Rectum (tissue), 1 donor: ENCODE data around the genes CIB2, CHRNB4 and MORF4L1.

- PRO-cap = unidirectional peak, plus-strand start at chr15:78018649
Measured at GRCh38 chr15:78018341-78018841, 59.1 kb downstream of the TBC1D2B start.

GRCh38 chr15:78046845-78047857, 30.4 kb downstream of the TBC1D2B start:
- PRO-cap = no peak

DNA sequence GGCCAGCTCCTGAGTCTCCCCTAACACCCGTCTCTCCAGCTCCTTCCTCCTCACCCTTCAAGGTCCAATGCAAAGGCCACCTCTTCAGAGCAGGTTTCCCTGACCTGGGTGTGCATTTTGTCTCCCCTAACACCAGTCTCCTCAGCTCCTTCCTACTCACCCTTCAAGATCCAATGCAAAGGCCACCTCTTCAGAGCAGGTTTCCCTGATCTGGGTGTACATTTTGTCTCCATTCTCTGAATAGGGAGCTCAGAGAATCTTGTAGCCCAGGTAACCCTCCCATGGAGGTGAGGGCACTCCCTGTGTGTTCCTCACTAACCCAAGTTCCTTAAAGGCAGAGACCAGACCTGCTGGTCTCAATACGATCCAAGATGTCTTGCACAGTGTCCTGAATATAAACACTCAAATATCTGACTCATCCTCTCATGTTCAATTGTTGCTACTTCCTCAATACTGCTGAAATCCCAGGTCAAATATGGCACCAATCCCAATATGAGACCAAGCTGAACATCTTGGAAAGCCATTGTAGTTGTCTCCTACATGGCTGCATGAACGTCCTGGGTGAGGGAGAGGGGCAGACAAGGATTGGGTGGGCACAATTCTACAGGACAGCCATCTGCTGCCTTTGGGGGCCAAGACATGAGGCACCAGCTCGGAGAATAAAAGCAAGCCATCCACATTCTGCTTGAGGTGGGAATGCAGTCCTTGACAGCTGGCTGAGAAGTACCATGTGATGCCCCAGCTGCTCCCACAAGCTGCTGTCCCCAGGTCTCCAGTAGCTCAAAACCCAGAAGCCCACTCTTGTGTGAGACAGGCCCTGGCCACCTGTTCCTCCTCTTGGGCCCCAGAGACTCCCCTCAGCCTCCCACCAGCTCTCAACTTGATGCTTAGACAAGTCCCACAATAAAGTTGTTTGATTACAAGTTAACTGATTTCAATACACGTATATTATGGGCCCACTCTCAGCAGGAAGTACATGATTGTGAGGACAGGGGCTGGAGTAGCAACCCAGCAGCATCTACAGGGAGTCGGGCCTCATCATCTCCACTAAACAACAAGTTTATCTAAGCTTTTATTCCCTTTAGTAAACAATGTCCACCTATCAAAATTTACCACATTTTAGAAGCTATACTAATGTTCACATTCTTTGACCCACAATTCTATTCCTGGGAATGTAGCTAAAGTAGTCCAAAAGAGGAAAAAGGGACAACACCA, 18.2 kb downstream of the TBC1D2B start:
- PRO-cap = no peak

DNA sequence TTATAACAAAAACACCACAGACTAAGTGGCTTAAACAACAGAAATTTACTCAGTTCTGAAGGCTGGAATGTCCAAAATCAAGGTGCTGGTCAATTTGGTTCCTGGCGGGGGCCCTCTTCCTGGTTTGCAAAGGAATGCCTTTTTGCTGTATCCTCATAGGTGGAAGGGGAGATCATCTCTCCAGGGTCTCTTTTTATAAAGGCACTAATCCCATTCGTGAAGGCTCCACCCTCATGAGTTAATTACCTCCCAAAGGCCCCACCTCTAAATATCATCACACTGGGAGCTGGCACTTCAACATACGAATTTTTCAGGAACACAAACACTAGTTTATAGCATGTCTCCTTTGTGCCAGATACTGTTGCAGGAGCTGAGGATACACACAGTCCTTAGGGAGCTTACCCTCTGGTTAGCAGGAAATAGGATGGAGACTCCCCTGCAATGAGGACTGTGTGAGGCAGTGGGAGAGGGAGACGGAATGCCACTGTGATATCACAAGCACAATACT, 5.6 kb downstream of the TBC1D2B start:
- PRO-cap = unidirectional peak, plus-strand start at position 358 of the sequence

DNA sequence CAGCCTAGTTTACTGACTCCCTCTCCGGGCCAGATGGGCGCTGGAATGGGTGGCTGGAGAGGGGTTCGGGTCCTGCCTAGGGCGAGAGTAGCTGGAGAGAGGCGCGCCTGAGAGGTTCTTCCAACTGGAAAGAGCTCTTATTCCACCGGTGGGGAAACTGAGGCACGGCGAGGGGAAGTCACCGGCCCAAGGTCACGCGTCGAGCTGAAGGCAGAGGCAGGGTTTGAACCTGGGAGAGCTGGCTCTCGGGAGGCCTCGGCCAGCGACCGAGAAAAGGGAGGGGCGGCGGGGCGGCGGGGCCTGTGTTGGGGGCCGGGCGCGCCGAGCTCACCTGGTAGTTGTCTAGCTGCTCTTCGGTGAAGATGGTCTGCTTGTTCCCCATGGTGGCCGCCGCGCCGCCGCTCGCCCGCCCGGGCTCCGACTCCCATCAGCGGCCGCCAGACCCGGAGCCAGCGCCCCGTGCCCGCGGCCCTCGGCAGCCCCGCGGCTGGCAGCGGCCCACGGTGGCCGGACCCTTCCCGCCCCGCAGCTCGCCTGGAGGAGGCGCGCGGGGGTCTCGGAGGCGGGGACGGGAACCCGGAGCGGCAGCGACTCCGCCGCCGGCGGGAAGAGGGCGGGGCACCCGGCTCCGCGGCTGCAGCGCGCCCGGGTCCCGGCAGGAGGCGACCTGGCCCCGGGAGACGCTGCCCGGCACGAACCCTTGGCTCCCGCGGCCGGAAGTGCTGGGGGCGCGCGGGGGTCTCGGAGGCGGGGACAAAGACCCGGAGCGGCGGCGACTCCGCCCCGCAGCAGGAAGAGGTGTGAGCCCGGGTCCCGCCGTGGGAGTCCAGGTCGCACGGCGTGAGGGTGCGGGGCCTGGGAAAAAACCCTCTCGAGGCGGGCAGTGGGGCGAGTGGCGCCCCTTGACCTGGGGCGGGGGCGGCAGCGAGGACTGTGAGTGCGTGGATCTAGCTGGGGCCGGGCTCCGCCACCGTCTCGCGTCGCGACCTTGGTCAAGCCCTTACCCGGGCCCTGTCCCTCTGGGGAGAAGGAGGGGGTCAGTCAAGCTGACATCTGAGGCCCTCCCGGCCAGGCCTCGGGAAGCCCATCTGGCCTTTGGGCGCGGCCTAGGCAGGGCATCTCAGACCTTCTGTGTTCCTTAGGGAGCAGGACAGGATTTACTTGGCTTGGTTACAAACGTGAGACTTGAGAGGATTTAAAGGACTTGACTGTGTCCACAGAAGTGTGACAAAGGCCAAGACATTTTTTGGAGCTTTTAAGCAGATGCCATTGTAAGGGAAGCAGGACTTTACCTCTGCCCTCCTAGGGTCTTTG, at the start of gene CIB2:
Gene CIB2, minus strand, starts transcription at position 612 of the 1,314 bp plus-strand sequence.
- PRO-cap = unidirectional peak, plus-strand start at position 359 of the sequence; bidirectional peak, plus-strand start at position 658 of the sequence, minus-strand start at position 536 of the sequence

- PRO-cap = unidirectional peak, plus-strand start at chr15:78205280
Measured at GRCh38 chr15:78204850-78205531, 29.4 kb downstream of the ACSBG1 start.

- PRO-cap = no peak
Measured at GRCh38 chr15:78268551-78269308, 4.4 kb downstream of the DNAJA4 start.

- PRO-cap = unidirectional peak, plus-strand start at chr15:78641099
Measured at GRCh38 chr15:78640757-78641937, at the start of gene CHRNB4. TSS of gene CHRNB4 (minus strand) at chr15:78641210.

DNA sequence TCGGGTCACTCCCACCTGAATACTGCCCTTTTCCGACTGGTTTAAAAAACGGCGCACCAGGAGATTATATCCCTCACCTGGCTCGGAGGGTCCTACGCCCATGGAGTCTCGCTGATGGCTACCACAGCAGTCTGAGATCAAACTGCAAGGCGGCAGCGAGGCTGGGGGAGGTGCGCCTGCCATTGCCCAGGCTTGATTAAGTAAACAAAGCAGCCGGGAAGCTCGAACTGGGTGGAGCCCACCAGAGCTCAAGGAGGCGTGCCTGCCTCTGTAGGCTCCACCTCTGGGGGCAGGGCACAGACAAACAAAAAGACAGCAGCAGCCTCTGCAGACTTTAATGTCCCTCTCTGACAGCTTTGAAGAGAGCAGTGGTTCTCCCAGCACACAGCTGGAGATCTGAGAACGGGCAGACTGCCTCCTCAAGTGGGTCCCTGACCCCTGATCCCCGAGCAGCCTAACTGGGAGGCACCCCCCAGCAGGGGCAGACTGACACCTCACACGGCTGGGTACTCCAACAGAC, 79.2 kb upstream of the CHRNB4 start:
- PRO-cap = no peak

- PRO-cap = no peak
Measured at GRCh38 chr15:78811844-78812526, 721 bp upstream of the ADAMTS7 start.

GRCh38 chr15:78871901-78872086, 896 bp upstream of the MORF4L1 start:
- PRO-cap = no peak

GRCh38 chr15:78872737-78873768, at the start of gene MORF4L1:
TSS of gene MORF4L1 (plus strand) at chr15:78872890.
- PRO-cap = bidirectional peak, plus-strand start at chr15:78872816, minus-strand start at chr15:78872877; bidirectional peak, plus-strand start at chr15:78873324, minus-strand start at chr15:78873315; bidirectional peak, plus-strand start at chr15:78873795, minus-strand start at chr15:78873693

GRCh38 chr15:78873769-78874807, 1.4 kb downstream of the MORF4L1 start:
- PRO-cap = bidirectional peak, plus-strand start at chr15:78873795, minus-strand start at chr15:78873693; unidirectional peak, minus-strand start at chr15:78874452

GRCh38 chr15:78881802-78882229, 9.1 kb downstream of the MORF4L1 start:
- PRO-cap = no peak

DNA sequence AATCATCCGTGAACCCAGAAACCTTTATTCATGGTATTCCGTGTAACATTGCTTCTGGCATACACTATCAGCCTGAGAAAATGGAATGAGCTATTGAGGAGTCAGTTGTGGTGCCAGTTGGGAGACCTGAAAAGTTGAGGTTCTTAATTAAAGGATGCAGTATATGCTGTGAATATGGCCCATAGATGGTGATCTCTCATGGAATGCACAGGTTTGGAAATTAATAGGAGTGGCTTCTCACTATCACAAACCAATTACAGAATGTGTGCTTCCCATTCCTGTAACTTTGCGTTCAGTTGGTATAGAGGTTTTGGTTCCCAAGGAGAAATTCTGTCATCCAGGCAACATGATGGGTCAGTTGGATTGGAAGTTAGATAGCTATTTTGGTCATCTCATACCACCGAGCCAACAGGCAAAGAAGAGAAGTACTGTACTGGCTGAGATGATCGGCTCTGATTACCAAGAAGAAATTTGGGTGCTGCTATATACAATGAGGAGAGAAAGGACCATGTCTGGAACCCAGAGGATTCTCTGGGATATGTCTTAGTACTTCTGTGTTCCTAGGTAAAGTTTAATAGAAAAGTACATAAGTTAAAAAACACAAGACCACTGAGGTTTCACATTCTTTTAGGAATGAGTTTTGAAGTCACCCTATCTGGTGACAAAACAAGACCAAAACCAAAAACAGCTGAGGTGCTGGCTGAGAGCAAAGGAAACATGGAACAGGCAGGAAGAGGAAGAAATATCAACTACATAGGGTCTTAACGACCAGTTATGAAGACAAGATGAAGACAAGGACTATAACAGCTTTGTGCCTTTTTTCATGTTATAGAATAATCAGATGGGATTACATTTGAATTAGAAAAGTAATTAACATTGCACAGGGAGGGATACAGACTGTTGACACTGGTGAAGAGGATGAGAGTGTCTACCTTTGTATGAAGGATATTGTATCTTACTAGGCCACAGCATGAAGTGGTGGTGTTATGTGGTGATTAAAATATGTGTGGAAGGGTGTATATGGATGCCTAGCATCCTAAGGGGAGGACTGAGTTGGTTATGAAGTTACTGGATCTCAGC, 34.3 kb downstream of the MORF4L1 start:
- PRO-cap = no peak

DNA sequence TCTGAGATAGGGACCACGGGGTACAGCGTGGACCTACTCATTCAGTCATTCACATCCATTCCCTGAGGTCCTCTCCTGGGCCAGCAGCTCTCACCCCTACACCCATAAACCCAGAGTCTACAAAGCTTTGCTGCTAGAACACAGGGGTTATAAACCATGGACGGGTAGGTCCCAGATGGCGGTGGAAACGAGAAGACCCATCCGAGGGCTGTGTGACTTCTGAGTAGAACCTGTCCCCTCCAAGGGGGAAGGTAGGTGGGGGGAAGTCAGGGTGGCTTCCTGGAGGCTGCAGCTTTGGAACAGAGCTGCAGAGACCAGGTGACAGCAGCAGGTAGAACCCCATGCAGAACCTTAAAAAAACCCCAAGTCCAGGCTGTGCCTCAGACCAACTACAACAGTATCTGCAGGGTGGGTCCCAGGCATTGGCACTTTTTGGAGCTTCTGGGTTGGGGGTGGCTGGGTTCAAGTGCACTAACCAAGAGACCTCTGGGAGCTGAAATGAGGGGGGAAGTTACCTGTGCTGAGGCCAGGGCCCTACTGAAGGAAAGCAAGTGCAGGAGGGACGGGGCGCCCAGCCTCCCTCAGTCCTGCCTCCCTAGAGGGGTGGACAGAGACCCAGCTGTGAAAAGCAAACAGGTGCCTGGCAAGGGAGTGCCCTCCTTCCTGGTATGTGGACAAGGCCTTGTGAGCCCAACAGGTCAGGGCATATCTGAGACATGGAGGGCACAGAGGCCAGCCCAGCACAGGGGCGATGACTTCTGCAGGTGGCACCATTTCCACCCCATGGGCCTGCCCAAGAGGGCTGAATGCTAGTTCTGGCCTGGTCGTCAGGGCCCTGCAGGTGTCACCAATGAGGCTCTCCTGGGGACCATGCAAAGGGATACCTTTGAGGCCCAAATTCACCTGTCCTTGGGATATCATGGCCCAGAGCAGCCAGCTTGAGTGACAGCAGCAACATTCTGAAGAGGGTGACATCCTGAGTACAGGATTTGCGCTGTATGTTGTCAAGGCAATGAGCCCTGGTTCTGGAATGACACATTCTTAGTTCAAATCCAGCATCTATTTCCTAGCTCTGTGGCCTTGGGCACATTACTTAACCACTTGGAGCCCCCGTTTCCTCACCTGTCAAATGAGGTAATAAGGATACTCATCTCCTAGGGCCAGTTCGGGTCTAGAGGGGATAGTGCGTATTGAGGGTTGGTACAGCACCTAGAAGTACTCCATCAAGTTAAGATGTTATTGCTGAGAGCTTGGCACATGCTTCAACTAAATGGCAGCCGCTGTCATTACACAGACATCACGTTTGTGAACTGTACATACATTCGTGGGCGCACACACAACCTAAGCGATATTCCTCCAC, 18.7 kb downstream of the CTSH start:
- PRO-cap = no peak

GRCh38 chr15:78988373-78989115, 43.7 kb upstream of the CTSH start:
- PRO-cap = unidirectional peak, minus-strand start at chr15:78988497

GRCh38 chr15:78993798-78994321, 49.0 kb upstream of the CTSH start:
- PRO-cap = no peak

GRCh38 chr15:79507208-79507501, 75.0 kb downstream of the MINAR1 start:
- PRO-cap = no peak

- PRO-cap = no peak
Measured at GRCh38 chr15:79656026-79656425, 223.9 kb downstream of the MINAR1 start.